Jurkat, Clone E6-1 (cell line): ENCODE measurements around the genes DMTF1 and TMEM243.

DNA sequence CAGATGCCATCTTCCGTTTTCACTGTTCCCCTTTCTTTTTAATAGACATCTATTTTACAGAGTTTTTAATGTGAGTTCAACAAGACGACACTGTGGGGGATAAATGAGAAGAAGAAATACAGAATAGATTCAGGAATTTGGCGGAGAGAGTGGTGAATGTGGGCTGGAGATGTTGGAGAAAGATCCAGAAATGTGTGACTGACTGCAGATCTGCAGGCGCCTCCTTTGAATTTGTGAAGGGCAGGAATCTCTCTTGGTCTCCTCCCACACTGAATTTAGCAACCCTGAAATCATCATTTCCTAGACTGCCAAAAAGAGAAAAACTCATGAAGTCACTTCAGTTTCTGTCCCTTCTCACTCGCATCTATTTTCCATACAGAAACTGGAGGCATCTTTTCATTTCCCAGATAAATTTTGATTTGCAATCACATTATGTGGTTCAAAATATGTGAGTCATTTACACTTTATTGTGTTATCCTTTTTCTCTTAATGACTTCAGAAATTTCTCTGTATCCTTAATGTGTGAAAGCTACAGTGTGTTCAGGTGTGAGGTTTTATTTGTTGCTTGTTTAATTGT is 128.7 kb downstream of the GNAI1 start:
- RRBS: no CpG with 5 or more reads among the region's 5 CpGs

DNA sequence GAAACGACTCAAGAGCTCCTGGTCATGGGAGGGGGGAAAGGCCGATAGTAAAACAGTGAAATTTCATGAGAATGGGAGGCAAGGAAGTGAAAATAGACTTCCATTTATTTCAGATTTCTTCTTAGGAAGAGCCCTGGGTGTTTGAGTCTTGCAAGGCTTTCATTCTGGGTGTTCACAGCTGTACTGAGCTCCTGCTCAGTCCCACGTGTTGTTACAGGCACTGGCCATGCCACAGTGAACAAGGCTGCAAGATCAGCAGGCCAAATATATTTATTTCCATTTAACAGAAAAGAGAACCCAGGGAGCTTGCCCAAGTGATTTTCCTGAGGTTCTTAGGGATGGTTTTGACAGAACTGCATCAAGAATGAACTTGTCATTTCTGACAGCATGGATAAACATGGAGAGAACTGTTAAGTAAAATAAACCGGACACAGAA is 54.6 kb upstream of the CD36 start:
- RRBS: no CpG with 5 or more reads among the region's 4 CpGs

GRCh38 chr7:80624727-80625114 is 13.7 kb upstream of the CD36 start:
- RRBS: no CpG with 5 or more reads among the region's 1 CpG

GRCh38 chr7:80647209-80647662 is 8.8 kb downstream of the CD36 start:
- RRBS: no CpG with 5 or more reads among the region's 2 CpGs

DNA sequence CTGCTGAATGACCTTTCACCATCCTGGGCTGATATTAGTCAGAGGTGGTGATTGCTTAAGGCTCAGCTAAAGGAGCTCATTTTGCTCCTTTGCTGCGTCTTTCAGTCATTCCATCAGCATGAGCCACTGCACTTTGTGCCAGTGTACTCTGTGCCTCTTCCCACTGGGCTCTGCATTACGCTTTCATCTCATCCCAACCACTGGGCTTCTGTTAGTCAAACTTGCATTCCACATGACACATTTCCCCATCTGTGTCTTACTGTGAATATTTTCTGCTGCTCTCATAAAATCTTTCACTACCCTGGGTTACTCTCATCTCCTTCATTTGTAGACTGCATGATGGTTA is 84.4 kb downstream of the CD36 start:
- RRBS: no CpG with 5 or more reads among the region's 2 CpGs

DNA sequence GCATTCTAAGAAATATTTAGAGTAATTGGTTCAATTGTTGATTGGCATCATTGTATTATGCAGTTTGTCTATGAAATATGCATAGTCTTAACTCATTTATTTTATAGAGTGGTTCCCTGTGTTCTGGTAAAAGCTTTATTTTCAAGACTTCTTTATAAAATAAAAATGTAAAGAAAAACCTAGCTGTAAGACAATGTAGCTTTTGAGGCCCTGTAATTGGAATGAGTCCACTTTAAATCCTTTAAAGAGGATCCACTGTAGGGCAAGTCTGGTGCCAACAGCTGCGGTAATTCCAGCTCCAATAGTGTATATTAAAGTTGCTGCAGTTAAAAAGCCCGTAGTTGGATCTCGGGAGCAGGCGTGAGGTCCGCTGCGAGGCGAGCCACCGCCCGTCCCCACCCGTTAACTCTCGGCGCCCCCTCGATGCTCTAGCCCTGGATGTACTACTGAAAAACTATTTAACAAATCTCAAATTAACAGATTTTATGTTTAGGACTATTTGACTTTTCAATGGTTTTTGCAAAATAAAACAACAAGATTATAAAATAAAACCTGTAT is 414.6 kb upstream of the SEMA3C start:
- RRBS: no CpG with 5 or more reads among the region's 13 CpGs

- RRBS: no CpG with 5 or more reads among the region's 15 CpGs
Observed at GRCh38 chr7:81478181-81479321, 291.3 kb downstream of the HGF start.

DNA sequence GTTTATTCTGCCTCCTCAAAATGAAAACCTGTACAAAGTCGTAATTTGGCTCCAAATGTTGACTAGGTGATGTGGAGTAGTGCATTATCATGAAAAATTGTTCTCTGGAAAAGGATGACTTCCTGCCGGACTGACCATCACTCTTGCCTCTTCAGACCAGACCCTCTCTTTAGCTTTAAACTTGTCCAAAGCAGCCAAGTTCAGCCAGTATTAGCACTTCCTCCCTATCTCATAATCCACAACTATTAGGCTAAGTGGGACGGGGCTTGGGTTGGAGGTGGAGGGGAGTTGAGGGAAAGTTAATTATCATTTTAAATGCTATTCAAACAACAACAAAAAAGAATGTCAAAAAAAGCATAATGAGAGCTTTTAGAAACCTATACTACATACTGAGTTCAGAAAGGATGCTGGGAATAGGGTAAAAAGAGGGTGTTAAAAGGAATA is 447 bp downstream of the HGF start:
- RRBS: no CpG with 5 or more reads among the region's 3 CpGs

DNA sequence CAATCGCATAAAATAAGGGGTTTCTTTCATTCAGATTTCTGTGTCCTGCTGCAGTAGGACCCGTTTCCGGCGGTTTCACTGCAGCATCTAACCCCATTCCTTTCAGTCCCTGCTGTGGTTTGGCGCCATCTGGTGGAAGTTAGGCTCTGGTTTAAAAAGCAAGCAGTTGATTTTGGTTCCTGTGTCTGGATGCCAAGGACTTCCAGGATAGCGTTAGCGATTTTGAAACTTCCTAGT is 128.6 kb upstream of the CACNA2D1 start:
- RRBS: no CpG with 5 or more reads among the region's 7 CpGs

DNA sequence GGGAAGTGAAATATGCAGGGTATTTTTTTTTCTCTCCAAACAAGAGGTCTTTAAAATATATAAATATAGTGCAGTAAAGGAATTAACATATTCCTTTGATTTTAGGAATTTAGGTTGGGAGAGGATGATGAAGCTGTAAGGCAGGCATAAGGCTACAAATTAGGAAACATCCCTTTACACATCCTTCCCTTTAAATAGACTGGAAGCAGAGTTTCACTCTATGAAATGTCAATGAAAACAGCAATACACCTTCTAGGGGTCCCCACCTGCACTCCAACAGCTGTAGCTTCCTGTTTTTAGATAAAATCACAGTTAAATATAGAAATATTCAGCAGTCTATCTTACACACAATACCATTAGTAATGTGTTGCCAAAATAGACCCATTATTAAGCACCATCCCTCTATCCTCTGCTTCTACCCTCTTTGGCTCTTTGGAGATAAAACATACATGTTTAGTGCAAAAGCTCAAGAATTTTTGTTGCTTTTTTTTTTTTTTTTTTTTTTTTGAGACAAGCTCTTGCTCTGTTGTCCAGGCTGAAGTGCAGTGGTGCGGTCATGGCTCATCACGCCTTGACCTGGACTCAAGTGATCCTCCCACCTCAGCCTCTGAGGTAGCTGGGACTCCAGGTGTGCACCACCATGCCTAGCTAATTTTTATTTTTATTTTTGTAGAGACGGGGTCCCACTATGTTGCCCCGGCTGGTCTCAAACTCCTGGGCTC is 237.3 kb downstream of the PCLO start:
- RRBS: no CpG with 5 or more reads among the region's 4 CpGs

DNA sequence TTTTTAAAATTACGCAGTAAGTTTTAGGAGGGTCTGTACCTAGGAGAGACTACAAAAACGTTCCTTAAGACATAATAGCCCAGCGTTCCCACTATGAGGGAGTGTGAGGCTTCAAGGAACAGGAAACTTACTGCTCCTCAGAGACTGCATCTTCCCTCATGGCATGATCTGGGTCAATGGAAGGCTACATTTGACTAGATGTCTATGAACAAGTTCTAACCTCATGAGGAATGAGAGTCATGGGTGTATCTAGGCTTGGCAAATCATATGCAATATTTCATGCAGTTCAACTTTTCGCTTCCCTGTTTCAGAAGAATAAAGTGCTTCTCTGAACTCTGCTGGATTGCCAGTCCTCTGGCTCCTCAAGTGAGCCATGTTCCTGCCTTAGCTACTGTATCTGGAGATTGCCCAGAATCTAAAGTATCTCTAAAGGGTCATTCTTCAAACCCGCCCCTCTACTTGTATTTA is 54.2 kb upstream of the SEMA3A start:
- RRBS: no CpG with 5 or more reads among the region's 5 CpGs

DNA sequence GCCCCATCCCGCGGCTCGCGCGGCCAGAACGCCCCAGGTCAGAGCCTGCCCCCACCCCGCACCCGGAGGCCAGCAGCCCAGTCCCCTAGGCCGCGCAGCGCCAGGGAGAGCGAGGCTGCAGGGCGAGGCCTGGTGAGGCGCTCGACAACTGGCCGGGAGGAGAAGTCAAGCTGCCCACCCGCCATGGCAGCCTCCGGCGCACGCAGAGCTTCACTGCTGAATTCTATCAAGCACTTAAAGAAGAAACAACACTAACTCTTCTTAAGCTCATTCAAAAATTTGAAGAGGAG is 246.9 kb downstream of the SEMA3D start:
- RRBS: no CpG with 5 or more reads among the region's 20 CpGs

GRCh38 chr7:85185383-85186567 is 1.1 kb downstream of the SEMA3D start:
- RRBS: 48% methylated on average over 7 of the region's 70 CpGs

- RRBS: no CpG with 5 or more reads among the region's 1 CpG
Observed at GRCh38 chr7:86975632-86975831, 83.9 kb downstream of the ELAPOR2 start.

DNA sequence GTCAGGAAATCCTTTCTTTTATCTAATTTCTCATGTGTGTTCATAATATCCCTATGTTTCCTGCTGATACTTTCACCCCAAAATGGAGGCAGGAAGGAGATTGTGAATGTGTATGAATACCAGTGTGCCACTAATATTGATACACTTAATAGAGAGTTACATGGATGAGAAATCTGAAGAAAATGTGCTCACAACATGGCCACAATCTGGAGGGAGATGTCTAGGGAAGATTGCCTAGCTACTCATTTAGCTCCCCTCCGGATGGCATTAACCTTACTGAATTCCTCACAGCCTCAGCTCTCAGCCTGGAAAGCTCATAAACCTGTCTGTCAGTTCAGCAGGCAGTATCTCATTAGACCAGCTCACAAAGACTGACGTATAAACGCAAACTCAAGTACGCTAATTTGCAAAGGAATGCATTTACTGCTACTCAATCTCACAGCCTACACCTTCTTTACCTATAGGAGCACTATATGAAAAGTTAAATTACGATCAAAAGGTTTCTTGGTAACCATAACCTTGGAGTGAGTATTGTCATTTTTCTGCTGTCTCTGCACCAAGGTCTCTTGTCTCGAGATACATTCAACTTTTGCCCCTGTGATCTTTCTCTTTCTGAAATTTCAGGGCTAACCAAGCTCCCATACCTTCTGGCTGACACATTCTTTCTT is 23.3 kb upstream of the DMTF1 start:
- RRBS: no CpG with 5 or more reads among the region's 6 CpGs

DNA sequence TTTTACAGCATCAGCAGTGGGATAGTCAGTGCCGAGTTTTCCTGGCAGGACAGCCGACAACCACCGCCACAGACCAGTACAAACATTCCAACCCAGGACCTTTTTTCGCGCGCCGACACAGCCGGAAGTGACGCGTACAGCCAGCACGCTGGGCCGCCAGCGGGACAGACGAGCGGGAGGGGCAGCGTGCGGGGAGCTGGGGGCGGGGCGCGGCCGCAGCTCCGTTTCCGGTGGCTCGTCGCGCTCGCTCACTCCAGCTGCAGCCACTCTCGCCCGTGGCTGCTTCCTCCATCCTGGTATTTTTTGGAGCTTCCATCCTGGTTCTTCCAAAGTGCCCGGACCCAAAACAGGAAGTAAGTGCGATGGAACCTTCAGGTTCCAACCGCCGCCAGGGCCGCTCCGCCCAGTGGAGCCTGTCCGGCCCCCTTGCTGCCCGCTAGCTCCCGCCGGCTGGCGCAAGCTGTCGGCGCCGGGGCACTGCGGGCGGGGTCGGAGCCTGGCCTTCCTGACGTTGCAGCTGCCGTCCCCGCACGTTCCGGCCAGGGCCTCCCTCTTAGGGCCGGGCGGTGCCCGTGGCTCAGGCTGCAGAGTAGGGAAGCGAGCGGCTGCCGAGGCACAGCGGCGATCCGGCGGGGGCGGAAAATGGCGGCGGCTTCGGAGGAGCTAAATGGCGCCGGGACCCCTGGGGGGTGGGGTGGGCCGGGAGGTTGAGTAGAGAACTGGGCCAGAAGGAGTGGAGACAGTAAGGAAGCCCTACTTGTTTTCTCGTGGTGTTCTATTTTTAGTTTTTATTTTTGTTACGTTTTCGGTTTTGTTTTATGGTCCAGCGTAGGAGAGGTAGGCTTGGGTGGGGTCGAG is at the start of gene DMTF1:
Gene DMTF1, plus strand, starts transcription at position 251 of the 858 bp plus-strand sequence.
- RRBS: 1% methylated on average over 32 of the region's 73 CpGs

GRCh38 chr7:87219413-87220012 is at the start of gene TMEM243:
Gene TMEM243 (minus strand): TSS chr7:87219732.
- RRBS: under 1% methylated on average over 16 of the region's 45 CpGs

DNA sequence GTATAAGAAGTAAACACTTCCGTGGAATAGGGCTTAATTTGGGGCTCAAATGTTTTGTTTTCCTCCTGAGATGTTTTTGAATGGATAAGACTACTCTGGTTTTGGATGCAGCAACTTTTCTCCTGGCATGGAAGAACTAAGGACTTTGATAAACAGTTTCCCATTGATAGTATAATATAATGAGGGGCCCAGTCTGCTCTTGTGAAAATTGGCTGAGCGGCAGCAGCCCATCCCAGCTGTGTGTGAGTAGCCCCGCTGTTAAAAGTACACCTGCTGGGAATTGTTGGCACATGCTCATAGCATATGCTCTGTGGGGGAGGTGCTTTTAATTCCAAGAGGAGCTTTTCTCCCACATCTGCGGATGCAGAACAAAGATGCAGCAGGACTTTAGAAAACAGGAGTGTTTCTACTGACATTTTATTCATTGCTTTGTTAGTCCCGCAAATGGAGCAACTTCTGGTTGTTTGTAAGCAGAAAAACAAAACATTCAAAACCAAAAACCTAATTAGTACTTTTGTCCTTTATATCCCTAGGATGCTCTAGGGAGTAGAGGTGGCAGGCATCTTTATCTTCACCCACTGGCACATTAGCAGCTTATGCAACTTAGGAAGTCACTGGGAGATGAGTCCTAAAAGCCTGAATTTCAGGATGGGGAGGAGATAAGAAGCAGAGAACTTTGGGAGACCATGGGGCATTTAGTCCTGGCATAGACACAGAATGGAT is 19.0 kb downstream of the SRI start:
- RRBS: no CpG with 5 or more reads among the region's 5 CpGs

DNA sequence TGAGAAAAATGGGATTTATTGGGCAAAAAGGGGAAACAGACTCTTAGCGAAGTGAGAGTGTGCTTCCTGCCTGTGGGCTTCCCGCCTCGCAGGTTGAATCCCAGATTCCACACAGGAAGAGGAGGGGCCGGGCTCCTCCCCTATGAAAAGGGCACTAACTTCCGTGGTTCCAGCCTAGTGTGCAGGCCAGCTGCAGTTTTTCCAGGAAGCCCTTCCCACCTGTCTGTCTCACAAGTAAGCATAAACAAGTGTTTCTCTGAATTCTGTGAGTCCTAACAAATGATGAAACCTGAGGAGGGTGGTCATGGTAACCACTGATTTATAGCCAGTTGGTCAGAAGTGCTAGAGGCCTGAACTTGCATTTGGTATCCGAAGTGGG is 54.6 kb upstream of the STEAP4 start:
- RRBS: no CpG with 5 or more reads among the region's 6 CpGs

DNA sequence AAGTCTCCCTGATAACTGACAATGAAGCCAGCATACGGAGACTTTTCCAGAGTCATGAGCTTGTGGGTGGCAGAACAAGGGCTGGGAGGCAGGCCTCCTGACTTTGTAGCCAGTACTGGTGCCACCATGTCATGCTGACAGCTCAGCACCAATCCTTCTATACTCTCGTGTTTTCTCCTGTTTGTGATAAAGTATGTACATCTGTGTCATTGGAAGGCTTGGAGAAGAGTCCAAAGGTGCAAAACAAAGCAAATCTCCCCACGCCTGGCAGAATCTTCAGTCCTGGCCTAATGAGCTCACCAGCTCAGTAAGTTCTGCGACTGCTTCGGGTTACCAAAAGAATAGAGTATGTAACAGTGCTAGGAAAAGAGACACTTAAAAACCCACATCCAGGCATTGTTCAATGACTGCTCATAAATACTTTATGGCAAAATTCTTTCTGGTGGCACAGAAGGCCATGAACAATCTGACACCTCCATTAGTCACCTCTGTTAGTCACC is 24.4 kb downstream of the STEAP1 start:
- RRBS: no CpG with 5 or more reads among the region's 5 CpGs